Penis (tissue), 1 donor: ENCODE results near the genes SYT9 and RPL27A.

GRCh38 chr11:6515404-6515813 is 18.3 kb downstream of the DNHD1 start:
- PRO-cap, result no peak

DNA sequence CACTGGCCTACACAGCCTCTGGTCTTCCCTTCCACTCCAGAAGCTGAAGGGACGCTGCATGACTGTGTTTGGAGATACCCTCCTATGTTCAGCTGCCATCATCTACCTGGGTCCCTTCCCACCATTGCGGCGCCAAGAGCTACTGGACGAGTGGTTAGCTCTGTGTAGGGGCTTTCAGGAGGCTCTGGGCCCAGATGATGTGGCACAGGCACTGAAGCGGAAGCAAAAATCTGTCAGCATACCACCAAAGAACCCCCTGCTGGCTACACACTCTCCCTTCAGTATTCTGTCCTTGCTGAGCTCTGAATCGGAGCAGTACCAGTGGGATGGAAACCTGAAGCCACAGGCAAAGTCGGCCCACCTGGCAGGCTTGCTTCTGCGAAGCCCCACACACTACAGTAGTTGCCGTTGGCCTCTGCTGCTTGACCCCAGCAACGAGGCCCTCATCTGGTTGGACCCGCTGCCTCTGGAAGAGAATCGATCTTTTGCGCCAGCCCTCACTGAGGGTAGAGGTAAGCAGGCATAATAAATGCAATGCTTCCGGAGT is 39.0 kb downstream of the RRP8 start:
- PRO-cap, result no peak

GRCh38 chr11:6695416-6695692 is 12.2 kb upstream of the MRPL17 start:
- PRO-cap, result no peak

DNA sequence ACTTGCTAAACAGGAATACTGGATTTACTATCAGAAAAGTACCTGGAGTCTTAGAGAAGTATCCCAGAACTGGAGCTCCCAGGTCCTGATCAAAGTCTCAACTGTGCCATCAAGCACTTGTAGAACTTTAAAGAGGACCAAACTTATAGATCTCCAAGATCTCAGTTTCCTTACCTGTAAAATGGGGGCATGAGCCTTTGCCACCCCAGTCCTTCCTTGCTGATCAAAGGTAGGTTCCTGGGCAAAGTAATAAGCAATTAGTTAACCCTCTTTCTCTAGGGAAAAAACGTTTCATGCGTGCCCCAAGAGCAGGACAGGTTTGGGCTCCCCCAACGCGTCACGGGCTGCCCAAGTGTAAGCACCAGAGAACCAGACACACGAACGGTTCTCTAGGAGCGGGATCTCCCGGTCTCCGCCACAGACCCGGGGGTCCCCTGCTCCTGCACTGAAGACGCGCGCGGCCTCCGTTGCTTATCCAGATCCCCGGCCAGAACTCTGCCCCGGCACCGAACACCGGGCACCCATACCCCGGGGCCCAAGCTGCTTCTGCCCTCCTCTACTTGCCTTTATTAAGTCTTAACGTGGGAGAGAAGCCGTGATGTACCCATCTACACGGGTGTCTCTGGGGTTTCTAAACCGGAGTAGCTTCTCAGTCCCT is 508 bp downstream of the ZNF214 start:
- PRO-cap, result no peak

DNA sequence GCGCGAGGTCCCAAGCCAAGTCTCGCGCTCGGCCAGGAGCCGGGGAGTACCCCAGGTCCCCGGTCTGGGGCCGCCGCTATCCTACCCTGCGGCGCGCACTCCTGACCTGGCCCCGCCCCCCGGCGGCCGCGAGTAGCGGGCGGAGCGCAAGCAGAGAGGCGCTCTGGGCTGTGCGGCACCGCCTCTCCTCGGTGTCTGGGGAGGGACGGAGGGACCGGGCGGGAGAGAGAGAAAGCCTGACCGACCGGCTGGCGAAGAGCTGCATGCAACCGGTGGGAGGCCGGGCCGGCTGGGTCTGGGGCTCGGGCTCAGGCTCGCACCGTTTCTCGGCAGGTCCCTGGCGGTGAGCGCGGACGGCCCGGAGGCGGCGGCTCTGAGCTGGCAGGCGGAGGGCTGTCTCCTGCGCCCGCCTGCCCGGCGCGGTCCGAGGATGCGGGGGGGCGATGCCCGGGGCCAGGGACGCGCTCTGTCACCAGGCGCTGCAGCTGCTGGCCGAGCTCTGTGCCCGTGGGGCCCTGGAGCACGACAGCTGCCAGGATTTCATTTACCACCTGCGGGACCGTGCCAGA is at the start of gene SYT9:
Gene SYT9 (plus strand): TSS at position 161 of the 569 bp plus-strand sequence.
- PRO-cap, result no peak

DNA sequence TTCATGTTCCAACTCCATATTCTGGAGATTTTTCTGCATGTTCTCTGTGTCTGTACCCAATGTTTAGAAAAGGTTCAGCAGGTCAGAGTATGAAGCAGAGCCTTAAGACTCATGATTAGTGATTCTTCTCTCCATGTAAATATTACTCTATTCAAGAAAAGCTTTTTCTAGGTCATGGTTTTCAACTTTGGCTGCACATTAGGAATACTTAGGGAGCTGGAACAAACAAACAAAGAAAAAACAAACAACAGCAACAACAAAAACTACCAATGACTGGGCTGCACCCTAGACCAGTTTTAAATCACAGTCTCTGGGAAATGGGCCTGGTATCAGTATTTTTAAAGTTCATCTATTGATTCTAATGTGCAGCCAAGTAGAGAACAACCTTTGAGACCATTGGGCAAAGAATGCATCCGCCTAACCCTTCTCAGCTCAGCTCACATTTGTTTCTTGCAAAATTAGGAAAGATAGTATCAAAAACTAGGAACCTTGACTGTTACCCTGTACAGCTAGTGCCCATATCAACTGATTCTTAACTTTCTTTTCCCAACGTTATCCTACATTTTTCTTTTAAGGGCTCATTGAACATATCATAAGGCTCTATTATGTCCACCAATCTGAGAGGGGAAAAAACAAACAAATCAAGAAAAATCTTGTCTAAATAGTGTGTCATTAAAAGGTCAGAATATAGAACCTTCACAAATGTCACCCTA is 5.2 kb downstream of the SYT9 start:
- PRO-cap, result no peak

DNA sequence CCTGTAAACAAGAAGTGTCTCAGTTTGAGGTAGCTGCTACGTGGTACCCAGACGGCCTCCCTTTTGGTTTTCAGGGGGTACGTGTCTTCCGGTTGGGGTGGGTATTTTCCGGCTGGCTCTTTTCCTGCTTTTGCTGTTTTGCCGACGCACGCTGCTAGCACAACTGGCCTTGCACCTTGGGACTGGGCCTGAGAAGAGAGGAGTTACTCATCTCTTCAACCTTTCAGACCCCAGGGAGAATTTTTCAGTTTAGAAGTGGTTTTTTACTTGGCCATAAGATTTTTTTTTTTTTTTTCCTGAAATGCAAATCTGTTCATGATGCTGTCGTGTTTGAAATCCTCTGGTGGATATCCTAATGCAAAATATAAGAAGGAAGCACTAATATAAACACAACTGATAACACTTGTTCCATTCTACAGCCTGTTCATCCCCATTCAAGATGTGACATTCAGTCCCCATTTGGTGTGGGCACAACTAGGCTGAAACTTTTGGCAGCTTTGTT is 6.5 kb downstream of the PPFIBP2 start:
- PRO-cap, result no peak

DNA sequence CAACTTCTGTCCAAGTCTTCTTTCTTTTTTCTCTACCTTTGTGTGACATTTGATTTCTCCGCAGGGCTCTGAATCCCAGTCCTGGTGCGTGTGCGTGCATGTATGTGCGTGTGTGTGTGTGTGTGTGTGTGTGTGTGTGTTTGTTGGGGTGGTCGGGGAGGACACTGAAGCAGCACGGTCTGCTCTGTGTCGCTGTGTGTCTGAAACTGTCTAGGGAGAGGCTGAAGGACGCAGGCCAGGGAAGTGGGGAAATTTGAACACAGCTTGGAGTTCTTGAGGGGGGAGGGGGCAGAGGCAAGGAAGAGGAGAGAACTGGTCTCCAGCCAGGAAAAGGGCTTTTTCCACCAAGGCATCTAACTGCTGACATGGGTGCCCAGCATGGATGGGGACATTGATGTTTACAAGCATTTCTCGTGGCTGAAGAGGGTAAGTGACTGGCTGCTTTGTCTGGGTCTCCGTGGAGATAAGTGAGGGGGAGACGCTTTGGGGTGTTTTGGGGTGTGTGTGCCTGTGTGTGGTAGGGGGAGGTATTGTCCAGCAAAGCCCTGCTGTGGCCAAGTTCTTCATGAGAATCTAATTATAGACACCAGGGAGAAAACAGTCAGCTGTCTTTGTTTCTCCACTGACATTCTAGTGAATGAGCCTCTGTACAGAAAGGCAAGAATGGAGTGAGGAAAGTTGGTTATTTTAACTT is 63.6 kb downstream of the PPFIBP2 start:
- PRO-cap, result bidirectional peak, plus-strand start at position 337 of the sequence, minus-strand start at position 208 of the sequence

GRCh38 chr11:7612567-7613012 is 60.7 kb downstream of the CYB5R2 start:
- PRO-cap, result no peak

- PRO-cap, result no peak
Measured at GRCh38 chr11:7969974-7970556, 4.8 kb upstream of the NLRP10 start.

DNA sequence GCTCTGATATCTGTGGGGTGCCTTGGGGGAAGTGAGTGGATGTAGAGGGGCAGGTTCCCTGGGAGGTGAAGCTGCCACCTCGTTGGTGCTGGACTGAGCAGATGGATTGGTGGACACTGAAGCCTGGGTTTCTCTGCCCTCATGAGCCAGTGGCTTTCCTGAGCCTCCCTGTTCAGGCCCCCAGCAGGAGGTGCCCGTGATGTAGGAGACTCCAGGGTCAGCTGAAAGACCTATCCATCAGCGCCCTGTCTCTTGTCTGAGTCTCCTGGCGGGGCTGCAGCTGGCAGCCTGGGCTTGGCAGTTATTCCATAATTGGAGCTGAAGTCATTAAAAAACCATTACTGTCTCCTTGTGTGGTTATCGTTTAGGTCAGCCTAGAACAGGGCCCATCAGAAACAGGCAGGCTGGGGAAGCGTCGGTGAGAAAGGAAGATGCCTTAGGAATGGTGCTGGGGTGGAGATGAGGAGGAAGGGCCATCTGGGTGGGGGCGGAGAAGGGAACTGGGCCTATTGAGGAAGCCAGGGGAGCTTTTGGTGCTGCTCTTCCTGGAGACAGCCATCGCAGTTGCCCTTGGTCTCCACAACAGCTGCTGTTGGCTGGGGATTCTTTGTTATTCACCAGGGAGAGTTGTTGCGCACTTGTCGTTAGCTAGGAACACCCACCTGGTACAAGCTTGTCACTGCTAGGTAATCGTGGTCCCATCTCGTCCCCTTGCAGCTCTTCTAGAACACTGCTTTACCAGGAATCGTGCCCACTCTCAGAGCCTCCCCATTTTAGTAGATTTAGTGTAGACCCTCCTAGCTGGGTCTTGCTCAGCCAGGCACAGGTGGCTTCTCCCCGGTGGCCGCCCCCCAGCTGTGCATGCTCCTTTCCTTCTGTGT is 5.1 kb downstream of the TUB start:
- PRO-cap, result no peak

DNA sequence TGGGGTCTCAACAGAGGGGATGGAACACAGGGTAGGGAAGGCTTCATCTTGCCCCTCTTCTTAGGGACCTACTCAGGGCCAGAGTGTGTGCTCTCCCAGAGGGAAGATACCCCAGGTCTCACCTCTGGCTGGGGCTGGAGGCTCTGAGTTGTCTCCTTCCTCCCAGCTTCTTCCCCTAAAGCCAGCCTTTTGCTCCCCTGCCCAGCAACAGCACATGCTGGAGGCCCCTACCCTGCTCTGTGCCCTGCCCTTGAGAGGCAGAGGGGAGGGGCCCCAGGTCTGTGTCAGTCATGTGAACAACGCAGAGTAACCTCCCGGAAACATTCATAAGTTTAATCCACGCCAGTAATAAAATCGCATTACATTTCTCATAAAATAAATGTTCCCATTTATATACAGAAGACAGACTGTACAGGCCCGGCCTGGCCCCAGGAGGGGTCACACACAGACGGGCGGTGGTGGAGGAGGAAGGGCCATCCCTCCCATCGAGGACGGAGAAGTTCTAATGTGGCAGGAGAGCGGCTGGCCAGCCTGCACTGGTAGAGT is 39.6 kb downstream of the LMO1 start:
- PRO-cap, result no peak

DNA sequence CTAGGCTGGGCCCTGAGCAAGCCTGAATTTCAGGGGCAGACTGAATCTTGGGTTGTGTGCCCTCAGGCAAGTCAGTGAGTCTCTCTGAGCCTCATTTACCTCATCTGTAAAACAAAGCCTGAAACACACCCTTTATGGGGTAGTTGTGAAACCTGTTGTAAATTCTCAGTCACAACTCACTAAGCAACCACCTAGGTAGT is 36.4 kb downstream of the LMO1 start:
- PRO-cap, result no peak

DNA sequence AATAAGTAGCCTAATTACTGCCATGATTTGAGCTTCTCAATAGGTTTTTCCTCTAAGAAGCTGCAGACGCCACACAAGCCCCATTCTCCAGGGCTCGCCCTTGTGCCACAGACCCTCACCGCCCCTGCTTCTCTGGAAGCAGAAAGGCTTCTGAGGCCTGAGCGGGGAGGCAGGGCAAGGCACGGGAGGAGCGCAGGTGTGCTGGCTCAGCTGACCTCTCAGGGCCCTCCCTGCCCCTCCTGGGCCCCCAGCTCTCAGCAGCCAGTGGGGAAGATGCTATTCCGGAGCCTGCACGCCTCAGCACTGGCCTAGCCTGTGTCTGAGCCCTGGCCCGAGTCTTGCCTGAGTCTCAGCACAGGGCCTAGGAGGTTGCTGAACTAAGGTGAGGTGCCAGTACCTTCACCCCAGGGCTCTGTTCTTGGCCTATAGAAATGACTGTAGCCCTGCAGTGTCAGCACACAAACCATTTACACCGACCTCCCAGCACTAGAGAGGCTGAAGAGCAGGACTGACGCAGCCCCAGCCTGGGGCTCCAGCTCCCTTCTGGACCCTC is 47.1 kb upstream of the LMO1 start:
- PRO-cap, result no peak

DNA sequence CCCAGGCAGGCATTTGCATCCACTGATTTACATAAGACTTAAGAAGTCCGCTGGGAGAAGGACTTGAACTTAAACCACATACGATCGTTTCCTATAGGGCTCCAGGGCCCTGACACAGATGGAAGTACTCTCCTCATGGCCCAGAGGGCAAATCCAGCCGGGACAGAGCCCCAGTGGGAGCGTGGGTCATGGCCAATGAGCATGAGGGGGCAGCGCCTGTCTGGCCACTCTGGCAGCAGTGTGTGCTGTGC is 79.2 kb upstream of the LMO1 start:
- PRO-cap, result no peak

- PRO-cap, result no peak
Measured at GRCh38 chr11:8643766-8644254, 38.7 kb downstream of the TRIM66 start.

- PRO-cap, result no peak
Measured at GRCh38 chr11:8662692-8663817, 19.4 kb downstream of the TRIM66 start.

DNA sequence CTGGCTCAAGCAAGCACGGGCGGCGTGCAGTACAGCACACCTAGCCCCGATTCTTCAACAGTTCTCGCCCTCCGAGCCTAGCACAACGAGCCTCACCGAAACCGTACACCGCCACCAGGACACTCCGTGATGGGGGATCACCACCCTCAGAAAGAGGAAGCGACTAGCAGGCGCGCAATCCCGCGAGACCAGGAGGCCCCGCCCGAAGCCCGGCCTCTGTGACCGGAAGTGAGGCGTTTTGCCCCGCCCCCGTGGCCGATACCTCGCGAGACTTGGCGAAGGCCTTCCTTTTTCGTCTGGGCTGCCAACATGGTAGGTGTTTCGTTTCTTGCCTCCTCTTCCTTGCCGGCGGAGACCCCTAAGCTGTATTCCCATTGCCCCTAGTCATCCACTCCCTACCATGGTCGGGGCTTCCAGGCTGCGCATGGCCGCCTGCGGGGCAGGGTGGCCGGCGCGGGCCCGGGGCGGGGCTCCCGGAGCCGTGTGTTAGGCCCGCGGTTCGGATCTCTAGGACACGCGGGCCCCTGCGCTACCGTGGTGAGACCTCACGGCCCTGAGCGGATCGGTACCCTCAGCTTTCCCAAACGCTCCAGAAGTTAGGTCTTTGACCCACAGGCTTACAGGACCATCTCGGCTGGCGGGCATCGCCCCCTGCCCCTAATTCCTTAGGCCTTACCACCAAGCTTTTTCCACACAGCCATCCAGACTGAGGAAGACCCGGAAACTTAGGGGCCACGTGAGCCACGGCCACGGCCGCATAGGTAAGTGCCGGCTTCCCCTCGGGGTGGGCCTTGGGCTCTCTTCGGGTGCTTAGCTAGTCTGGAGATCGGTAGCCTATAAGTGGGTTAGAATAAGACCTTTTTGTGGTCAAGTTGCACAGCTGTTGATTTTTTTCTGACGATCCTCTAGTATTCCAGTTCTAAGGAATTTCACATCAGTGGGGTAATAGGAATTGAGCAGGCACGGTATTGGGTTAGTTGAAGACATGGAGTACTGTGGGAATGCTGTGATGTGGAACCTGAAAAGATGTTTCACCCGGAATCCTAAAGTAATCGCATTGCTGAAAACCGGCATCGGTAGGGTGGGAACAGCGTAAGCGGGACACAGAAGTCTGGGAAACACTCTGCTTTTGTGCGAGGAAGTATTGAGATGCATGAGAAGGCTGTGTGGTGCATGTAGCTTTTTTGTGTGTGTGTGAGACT is at the start of gene RPL27A:
Gene RPL27A (plus strand): TSS at position 288 of the 1,202 bp plus-strand sequence.
- PRO-cap, result bidirectional peak, plus-strand start at position 288 of the sequence, minus-strand start at position 150 of the sequence

GRCh38 chr11:8696385-8696686 is 13.7 kb downstream of the RPL27A start:
- PRO-cap, result no peak

GRCh38 chr11:8739049-8739683 is 56.6 kb downstream of the RPL27A start:
- PRO-cap, result no peak